Karpas-422 (cell line): ENCODE data around the gene TRA2B.

DNA sequence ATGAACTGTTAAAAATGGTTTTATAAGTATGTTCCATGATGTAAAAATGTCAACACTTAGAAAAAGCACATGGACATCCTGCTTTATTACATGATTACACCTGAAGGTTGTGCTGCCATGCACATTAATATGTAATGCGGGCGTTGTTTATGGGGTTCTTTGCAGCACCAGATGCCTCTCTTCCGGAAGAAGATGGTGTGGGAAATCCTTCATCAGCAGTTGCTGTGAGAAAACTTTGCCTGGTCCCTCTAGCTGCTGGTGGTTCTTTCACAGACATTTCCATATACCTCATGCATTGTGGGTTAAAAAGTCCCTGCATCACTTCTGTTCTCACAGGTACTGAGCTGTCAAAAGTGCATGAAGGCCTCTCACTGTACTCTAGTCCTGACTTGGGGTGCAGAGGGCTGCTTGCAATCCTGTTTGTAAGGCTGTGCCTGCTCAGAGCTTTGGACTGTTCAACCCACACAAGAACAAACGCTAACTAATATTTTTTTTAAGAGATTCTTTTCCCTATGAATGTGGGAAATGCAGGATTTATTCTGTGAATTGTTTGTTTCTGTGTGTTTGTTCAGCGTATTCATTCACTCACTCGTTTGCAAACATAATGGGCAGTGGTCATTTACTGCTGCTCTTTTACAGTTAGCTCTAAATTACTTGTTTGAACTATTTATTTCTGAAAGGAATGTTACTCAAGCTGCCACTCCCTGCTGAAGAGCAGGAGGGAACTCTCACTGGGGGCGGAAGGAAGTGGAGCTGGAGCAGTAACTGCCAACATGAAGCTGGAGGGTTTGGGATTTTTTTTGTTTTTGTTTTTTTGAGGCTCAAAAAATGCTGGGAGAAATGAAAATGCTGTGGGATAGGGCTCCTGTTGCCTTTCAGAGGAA lies 43.8 kb downstream of the SENP2 start:
- PRO-cap: no peak
- RAMPAGE, long total RNA: no peak

DNA sequence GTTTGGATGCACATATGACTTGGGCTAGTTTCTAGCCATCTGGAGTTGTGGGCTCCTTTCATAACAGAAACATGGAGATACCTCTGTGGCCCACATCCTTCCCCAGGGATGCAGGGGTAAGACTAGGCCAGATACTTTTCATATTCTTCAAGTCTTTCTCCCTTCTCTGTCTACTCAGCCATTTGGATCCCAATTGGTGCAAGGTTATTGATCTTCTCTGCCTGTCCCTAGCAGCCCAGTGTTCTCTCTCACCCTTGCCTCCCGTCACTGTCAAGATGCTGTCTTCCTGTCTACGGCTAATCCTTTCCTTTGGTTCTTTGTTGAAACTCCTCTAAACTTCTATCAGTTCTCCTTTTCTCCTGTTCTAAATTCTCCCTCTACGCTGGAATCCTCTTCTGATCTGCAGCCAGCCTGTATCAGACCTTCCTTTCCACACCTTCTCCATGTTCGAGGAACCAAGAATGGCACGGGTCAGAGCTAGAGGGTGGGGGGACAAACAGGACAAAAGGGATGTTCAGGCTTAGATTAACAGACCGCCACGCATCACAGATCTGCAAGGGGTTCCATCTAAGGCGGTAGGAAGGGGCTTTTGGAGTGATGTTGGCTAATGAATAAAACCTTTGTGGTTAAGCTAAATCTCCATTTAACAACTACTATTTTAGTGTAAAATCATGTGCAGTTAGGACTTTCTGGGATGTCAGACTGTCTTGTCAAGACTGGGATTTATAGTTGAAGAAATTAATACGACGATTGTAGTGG lies 51.4 kb downstream of the SENP2 start:
- PRO-cap: no peak
- RAMPAGE, long total RNA: no peak

DNA sequence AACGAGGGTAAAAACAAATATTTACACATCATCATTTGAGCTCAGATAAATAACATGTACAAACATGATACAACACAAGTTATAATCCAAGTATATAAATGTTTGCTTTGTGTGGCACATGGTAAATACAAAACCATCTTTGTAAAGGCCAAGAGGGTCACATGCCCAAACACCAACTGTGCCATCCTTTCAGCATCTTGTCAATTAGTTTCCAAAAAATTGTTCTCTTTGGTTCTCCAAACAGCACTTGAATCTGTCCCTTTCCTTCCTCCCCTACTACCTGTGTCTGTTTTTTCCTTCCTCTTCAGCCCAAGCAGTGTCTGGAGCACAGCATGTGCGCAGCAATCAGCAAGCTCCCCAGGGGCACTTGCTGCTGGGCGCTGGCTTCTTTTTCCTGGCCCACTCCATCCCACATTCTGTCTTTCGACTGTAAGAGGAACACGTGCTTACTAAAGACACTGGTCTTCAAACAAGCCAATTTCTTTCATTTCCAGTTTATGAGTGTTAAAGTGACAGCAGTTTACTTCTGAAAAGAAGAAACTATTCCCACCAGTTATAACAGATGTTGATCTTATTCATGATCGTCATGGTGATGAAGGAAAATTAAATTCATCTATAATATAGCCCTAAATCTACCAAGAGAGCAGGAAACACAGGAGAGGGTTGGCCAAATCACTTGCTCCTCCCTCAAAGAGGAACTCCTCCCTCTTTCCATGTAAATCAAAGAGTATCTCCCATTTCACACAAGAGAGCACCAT lies 115.6 kb downstream of the IGF2BP2 start:
- PRO-cap: no peak
- RAMPAGE, long total RNA: no peak

GRCh38 chr3:185773773-185774363 lies 51.0 kb downstream of the IGF2BP2 start:
- PRO-cap: no peak
- RAMPAGE, long total RNA: no peak

- PRO-cap: no peak
- RAMPAGE, long total RNA: no peak
These were observed 38.1 kb downstream of the IGF2BP2 start for GRCh38 chr3:185786574-185787397.

DNA sequence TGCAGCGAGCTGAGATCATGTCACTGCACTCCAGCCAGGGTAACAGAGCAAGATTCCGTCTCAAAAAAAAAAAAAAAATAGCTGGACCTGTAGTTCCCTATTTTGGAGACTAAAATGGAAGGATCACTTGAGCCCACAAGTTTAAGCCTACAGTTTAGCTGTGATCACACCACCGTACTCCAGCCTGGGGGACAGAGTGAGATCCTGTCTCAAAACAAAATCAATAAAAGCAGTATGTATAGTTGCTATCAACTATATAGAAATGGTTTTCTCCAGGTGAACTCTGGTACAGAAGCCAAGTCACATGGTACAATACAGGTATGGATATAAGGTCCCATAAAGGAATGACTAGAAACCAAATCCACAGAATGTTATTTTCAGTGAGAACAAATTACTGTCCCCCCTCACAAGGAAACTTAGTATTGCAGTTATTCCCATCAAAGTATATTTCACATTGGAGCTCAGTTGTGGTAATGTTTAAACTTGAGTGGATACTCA lies 24.9 kb downstream of the TRA2B start:
- PRO-cap: no peak
- RAMPAGE, long total RNA: no peak

GRCh38 chr3:185937021-185938130 lies at the start of gene TRA2B:
Gene TRA2B, minus strand, starts transcription at chr3:185938014.
- PRO-cap: bidirectional peak, plus-strand start at chr3:185937598, minus-strand start at chr3:185937430; bidirectional peak, plus-strand start at chr3:185938221, minus-strand start at chr3:185937986
- RAMPAGE, long total RNA: start-site peak on the minus strand at chr3:185937972-185938032, 869 and 248 reads in 2 replicates

DNA sequence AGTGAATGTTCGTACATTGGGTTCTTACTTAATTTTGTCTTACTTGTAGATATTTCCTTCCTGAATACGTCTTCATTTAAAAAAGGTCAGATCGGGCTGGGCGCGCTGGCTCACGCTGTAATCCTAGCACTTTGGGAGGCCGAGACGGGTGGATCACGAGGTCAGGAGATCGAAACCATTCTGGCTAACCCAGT lies 483 bp upstream of the TRA2B start:
- PRO-cap: no peak
- RAMPAGE, long total RNA: no peak

DNA sequence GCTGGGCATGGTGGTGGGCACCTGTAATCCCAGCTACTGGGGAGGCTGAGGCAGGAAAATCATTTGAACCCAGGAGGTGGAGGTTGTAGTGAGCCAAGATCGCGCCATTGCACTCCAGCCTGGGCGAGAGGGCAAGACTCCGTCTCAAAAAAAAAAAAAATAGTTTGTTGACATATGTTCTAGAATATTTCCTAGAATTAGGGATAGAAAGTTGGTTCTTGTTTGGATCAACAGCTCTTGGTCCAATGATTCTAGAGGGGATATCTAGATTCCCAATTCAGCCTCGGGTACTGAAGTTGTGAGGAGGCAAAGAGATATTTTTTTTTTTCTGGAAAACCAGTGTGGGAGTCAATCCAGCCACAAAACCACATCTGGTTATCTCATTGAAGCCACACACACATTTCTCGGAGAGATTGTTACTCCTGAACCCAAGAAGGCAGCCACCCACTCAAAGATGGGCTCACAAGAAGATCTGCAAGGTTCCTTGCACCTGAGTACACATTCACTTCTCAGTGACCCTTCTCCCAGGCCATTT lies 39.0 kb upstream of the TRA2B start:
- PRO-cap: no peak
- RAMPAGE, long total RNA: no peak

DNA sequence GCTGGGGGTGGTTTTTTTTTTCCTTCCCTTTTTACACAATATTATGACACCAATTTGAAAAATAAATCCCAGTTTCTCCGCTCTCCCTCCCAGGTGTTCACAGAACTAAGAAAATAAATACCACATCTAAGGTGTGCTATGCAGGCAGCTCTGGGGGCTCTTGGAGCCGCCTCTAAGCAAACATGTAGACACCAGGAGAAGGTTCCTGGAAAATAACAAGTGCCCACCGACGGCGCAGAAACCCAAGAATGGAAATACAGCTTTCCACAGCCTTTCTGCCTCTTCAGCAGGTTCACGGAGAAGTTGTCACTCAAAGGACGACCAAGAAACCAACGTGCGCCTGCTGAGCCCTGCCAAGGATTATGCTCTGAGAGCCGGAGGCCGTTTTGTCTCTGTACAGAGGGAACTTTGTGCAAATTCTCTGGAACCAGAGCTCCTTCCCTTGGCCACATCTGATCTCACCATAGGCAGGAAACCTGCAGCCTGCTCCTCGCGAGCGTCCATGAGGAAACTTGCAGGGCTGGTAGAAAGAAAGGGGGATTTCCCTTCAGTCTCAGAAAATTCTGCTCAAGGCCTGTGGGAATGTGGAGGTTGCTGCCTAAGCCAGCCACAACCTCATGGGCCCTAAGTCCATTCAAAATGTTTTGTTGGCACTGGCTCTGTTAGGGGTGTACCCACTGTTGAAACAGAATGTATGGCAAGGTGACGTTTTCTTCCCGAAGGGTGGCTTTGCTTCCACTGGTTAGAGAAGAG lies 40.5 kb upstream of the ETV5 start:
- PRO-cap: no peak
- RAMPAGE, long total RNA: no peak

DNA sequence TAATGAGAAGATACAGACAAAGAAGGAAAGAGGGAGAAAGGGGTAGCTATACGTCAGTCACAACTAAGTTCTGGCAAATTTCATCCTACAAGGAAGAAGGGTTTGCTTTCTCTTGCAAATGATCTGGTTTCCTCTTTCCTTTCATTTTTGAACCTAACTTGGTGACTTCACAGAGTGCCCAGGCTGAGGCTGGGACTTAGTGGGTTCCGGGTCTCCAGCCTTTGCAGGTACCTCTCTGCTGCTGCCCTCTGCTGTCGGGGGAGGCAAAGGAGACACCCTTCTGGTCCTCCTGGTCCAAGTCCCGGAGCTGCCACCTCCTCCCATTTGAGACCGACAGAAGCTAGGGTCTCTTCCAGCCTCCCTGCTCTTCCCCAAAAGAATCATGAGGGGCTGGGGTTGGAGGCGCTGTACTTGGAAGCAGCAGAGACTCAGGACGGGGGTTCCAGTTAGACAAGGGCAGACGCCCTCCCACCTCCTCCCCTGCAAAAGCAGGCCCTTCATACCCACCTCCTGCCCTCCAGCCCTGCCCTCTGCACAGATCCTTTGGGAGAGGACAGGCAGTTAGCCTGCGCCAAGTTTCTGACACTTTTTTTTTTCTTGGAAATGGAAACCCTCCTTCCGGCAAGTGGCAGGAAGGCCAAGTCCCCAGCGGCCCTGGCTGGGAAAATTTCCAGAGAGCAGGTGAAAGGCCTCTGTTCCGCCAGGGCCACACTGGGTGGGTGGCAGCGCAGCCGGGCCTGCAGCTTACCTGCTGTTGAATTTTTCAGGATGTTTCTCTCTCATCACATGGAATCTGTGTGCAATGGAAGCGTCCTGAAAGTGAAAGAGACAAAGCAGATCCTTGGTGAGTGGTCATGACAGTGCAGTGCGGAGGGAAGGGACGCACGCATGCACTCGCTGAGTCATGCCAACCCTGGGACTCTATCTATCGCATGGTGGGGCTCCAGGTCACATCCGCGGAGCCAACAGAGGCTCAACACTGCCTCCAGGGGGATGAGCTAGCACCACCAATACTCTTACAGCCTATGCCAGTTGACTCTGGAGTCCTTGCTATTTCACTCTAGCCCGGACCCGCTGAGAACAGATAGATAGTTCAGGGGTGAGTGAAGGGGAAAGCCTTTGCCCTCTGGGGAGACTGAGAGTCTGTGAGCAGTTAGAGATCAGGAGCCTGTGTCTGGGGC lies 119.9 kb downstream of the DGKG start:
- PRO-cap: no peak
- RAMPAGE, long total RNA: no peak

- PRO-cap: no peak
- RAMPAGE, long total RNA: no peak
These were observed 21.1 kb upstream of the DGKG start for GRCh38 chr3:186383023-186383571.

GRCh38 chr3:186613393-186613924 lies 599 bp downstream of the AHSG start:
- PRO-cap: no peak
- RAMPAGE, long total RNA: no peak

GRCh38 chr3:186808797-186809158 lies 2.5 kb upstream of the RFC4 start:
- PRO-cap: no peak
- RAMPAGE, long total RNA: no peak

GRCh38 chr3:186827375-186827896 lies 15.1 kb upstream of the ADIPOQ start:
- PRO-cap: unidirectional peak, minus-strand start at chr3:186827529
- RAMPAGE, long total RNA: no peak

DNA sequence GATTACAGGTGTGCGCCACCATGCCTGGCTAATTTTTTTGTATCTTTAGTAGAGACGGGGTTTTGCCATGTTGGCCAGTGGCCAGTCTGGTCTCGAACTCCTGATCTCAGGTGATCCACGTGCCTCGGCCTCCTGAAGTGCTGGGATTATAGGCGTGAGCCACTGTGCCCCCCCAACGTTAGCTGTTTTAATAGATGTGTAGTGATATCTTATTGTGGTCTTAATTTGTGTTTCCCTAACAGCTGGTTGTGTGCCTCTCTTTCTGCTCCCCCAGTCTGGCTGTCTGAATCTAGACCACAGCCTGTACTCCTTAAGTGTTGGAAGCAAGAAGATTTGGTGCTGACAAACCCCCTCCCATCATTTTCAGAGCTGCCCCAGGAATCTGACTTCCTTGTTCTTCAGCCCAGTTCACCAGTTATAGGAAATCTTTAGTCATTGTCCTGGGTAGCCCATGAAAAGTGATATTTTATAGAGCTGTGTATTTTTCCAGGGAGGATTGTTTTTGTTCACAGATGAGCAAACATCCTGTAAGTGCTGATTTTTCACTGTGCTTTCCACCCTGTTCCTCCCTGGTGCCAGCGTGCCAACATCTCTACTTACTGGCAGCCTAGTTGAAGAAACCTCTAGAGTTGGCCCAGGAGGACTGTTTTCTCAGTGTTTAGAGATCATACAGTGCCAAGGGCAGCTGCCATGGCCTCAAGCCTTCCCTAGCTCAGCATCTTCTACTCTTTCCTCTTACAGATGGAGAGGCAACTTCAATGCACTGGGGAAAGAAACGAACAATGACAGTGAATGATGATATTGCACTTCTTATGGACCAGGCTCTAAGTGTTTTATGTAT lies 41.1 kb downstream of the ST6GAL1 start:
- PRO-cap: no peak
- RAMPAGE, long total RNA: no peak

DNA sequence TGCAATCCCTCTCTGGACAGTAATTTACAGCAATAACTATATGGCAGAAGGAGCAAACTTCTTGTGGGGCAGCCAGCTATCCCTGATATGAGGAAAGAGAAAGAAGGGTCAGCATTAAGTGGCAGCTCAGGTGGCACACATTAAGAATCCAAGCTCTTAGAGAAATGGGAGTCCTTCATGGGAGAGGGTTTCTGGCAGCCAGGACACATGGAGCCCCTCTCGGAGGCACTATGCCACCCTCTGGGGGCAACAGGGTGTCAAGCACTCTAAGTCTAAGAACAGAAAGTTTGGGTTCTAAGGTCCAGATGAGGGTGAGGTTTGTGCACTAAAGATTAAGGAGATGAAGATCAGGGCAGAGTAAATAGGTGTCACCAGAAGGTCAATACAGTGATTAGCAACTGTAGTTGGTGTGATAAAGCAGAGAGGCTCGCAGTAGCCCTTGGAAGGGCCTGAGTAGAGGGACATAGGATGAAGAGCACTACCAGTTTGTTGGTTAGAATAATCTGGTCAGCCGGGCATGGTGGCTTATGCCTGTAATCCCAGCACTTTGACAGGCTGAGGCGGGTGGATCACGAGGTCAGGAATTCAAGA lies 89.3 kb downstream of the ST6GAL1 start:
- PRO-cap: no peak
- RAMPAGE, long total RNA: no peak

DNA sequence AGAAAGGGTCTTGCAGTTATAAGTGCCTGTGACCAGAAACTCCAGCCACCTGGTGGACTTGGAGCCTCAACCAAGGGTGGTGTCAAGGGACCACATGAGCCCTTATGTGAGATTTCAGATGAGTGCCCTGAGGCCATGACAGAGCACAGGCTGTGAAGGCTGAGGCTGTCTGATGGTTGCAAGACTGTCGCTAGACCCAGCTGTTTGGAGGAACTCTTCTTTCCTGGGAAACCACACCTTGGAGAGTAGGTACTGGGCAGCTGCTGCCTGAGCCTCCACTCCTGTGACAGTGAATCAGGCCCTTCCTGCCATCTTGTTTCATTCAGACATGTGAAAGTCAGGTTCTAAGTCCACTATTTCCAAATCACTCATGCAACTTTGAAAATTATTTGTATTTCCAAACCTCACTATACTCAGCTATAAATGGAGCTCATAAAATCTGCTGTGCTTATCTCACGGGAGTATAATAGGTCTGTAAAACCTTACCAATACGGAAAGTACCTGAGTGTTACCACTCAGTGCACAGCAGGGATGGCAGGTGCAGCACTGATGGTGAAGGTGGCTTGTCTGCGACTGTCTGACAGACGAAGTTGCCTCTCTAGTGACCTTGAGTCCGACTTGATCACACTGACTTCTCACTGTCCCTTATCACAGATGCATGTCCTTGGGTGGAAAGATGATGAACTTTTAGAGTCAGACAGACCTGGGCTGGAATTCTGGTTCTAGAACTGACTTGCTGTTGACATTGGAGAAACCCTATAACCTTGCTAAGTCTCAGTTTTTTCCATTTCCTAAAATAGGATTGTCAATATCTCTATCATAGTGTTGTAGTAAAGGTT lies 99.3 kb downstream of the RPL39L start:
- PRO-cap: no peak
- RAMPAGE, long total RNA: no peak

DNA sequence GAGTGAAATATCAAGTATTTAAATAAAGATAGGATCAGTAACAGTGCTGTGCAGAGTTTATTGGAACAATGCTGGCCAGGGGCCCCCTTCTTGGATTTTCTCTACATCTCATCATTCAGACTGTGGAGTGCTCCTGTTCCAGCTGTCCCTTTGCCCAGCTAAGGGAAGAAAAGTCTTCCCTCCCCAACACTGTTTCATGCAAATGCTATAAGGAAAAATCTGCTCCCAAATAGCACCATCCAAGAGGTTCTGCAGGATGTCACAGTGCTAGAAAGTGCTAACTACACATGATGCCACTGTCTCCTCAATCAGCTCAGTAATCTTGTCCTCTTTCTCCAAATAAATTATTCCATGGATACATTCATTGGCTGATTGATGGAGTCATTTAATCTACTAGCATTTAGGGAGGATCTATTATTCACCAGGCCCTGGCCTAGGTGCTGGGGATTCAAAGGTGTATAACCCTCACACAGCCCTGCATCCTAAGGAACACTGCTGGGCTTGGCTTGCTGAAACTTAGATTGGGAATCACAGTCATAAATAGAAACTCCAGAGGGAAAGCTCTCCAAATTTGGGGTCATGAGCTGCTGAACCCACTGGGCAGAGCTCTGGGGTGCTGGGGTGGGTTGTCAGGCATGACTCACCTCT lies 64.3 kb downstream of the RPL39L start:
- PRO-cap: no peak
- RAMPAGE, long total RNA: no peak

GRCh38 chr3:187078002-187078569 lies 61.2 kb downstream of the RPL39L start:
- PRO-cap: no peak
- RAMPAGE, long total RNA: no peak